ENCODE data around the gene RAET1E.

GRCh38 chr6:147303983-147305167 is 100.2 kb downstream of the STXBP5 start:
- RRBS, result no CpG with 5 or more reads among the region's 7 CpGs

DNA sequence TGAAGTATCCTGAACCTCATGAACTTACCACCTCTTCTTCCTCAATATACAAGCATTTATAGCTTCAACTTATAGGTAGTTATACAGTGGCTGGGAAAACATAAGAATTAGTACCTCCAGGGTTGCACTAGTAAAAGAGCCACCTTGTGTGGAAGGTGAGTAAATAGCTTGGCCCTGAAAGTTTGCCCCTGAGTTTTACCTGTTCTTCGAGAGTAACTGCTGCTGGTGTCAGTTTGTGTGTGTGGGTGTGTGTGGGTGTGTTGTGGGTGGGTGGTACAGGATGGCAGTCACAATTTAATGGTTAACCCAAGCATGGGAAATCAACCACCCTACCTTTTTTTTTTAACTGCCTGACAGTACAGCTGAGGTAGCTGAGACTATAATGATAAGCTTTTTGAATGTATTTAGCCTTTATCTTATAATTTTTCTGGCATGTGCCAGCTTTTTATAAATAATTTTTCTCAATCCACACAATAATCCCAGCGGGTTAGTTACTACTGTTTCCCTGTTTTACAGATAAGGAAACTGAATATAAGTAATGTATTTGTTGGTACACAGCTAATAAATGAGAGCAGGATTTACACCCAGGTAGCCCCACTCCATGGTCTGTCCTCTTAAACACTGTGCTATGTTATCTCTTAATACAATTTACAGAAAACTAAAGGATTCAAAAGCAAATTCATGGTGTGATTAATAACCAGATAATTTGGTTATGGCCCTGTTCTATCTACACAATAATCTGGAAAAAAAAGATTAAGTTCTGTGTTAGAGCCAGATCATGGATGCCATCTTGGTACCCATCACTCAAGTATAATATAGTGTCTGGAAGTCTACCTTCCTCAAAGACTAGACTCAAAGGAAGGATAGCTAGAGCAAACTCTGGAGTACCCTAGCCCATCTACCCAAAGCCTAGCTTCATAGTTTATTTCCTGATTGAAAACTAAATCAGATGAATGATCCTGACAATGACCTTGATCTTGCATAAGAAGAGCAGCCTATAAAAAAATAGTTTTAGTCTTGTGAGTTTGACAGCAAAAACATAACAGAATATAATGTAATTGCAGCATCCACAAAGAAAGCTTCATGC is 137.6 kb downstream of the STXBP5 start:
- RRBS, result no CpG with 5 or more reads among the region's 2 CpGs

- RRBS, result no CpG with 5 or more reads among the region's 7 CpGs
Observed at GRCh38 chr6:147619874-147620234, 111.4 kb downstream of the SAMD5 start.

DNA sequence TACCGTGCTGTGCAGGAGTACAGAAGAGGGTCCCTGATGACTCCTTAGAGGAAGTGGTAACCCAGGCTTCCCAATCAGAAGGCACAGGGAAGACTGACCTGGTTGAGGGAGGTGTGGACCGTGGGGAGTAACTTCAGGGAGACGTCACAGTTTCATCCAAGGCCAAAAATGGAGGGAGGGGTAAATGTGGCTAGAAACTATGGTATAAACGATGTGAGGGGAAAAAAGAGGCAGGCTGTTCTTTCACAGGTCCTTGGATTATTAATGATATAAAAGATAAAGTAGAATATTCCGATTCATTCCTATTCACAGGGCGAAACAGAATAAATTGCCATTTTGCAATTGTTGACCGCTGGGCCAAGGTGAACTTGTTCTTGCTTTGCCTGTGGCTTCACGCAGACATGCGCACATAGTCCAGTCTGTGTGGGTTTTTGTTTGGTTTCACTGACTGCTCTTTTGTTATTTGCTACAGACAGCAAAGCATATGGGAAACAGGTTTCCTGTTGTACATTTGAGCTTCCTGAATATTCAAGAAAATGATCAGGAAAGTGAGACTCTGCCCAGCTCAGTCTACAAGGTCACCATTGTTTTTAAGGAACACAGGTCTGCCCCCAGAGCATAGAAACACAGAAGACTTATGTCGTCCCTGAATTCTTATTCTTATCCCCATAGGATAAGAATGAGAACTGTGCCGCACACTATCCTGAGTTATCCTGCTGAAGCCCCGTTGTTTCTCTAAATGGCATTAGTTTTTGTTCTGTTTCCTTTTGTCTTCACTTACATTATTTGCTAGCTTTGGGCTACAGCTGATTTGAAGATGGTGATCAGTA is 55.5 kb downstream of the SASH1 start:
- RRBS, result no CpG with 5 or more reads among the region's 12 CpGs

DNA sequence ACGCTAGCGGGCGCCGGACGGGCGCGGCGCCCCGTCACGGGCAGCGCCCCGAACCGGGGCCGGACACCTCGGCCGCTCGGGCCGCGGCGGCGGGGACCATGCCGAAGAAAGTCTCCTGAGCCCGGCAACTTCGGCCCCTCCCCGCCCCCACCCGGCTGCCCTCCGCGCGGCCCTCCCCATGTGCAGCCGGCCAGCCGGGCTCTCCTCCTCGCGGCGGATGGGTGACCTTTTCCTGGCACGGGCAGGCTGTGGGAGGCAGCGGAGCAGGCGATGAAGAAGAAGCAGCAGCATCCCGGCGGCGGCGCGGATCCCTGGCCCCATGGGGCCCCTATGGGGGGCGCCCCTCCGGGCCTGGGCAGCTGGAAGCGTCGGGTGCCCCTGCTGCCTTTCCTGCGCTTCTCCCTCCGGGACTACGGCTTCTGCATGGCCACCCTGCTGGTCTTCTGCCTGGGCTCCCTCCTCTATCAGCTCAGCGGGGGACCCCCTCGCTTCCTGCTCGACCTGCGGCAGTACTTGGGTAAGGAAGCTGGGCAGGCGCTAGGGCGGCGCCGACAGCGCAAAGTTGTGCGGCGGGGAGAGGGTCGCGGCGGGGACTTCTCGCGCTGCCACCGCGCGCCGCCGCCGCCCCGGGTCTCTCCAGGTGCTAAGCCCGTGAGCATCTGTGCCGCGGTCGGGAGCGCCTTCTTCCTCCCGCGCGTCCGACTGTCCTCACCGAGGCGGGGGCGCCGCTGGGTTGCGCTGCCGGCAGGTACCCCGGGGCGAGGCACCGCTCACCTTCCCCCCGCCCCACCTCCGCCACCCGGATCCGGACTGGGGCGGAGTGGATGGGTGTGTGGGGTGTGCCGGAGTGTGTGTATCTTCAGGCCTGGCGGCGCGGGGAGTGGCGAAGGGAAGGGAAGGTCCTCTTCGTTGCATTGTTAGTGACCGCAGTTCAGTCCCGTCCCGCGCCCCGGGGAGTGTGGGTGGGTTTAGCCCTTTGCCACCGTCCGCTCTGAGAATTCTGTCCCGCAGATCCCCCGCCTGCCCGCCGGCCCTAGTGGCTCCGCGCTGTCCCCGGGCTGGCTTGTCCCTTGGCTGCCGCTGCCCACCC is 676 bp downstream of the UST start:
- RRBS, result under 1% methylated on average over 61 of the region's 116 CpGs

- RRBS, result 95% methylated on average over 2 of the region's 7 CpGs
Observed at GRCh38 chr6:148780852-148781584, 34.2 kb downstream of the UST start.

GRCh38 chr6:149014345-149015376 is 267.8 kb downstream of the UST start:
- RRBS, result no CpG with 5 or more reads among the region's 7 CpGs

- RRBS, result no CpG with 5 or more reads among the region's 28 CpGs
Observed at GRCh38 chr6:149036856-149037786, 280.4 kb upstream of the TAB2 start.

- RRBS, result no CpG with 5 or more reads among the region's 3 CpGs
Observed at GRCh38 chr6:149234554-149235035, 82.9 kb upstream of the TAB2 start.

GRCh38 chr6:149316596-149317235 is 796 bp upstream of the TAB2 start:
- RRBS, result 2% methylated on average over 10 of the region's 52 CpGs

DNA sequence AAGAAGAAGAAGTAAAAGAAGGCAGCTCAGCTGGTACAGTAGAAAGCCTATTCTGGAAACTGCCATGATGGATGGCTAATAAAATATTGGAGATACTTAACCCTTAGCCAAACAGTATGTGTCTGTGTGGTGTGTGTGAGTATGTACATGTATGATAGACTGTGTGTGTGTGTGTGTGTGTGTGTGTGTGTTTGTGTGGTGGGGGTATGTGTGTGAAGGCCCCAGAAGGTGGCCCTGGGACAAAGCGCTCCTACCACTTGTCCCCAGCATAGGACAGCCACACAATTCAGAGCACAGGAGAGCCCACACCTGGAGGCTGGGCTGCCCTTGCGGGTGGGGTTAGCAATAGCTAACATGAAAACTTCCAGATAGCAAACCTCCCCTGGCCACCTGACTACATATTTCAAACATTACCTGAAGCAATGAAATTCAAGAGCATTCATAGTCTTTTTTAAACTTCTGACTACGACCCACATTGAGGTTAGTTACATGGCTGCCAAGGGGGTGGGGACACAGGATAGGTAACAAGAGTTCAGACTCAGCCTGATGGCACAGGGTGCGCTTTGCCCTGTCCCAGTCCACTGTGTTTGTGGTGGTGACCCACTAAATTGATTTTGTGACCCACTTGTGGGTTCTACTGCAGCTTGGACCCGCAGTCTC is 34.9 kb downstream of the ZC3H12D start:
- RRBS, result no CpG with 5 or more reads among the region's 5 CpGs

DNA sequence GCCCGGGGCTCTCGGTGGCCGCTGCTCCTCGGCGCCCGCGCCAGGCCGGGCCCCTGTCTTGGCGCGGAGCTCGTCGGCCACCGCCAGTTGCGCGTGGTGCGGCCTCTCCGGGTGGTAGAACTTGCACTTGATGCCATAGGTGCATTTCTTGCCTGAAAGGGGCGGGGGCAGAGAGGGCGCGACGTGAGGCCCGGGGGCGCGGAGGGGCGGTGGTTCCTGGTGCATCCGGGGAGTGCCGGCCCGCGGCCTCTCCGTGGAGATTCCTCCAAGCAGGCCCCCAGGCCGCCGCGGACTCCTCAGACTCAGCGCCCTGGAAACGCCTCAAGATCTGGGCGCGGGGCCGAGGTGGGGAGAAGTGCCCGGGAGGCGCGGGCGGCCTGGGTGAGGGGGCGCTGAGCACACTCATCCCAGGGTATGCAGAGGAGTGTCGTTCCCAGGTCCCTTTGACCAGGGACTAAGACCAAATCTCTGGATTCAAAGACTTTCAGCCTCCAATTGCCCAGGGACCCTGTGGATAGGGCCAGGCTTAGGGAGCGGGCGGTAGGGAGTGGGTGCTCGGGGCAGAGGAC is 33.4 kb downstream of the ZC3H12D start:
- RRBS, result 5% methylated on average over 22 of the region's 47 CpGs

GRCh38 chr6:149485336-149485844 is 576 bp upstream of the ZC3H12D start:
- RRBS, result no CpG with 5 or more reads among the region's 8 CpGs

- RRBS, result no CpG with 5 or more reads among the region's 7 CpGs
Observed at GRCh38 chr6:149679731-149680284, 31.3 kb upstream of the KATNA1 start.

DNA sequence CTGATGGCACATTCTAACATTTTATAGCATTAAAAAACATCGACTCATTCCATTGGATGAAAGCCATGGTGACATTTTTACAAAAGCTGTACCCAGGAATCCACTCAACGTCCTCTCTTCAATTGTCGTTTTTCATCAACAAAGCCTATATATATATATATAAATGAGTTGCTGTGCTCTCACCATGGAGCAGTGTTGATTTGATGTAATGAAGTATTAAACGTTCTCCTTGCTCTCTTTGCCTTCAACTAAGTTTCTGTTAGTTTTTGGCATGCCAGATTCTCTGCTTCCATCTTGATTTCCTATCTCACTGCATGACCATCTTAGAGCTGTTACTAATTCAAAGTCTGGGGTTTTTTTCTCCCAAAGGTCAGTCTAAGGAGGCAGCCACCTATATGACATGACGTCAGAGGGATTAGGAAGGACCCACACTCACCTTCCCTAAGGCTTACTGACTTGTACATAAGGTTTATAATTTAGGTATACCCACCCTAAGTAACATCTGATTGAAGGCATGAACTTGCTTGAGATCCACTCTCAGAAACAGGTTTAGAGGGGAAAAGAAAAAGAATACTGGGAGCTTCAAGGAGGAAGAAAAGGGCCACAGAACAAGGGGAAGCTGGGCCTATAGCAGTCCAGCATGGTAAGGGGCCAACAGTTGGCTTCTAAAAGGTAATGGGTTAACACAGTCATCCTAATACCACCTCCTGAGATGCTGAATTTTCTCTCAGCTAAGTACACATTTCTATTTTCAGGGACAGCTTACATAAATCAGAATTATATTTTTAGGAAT is 44.4 kb downstream of the LRP11 start:
- RRBS, result no CpG with 5 or more reads among the region's 5 CpGs

DNA sequence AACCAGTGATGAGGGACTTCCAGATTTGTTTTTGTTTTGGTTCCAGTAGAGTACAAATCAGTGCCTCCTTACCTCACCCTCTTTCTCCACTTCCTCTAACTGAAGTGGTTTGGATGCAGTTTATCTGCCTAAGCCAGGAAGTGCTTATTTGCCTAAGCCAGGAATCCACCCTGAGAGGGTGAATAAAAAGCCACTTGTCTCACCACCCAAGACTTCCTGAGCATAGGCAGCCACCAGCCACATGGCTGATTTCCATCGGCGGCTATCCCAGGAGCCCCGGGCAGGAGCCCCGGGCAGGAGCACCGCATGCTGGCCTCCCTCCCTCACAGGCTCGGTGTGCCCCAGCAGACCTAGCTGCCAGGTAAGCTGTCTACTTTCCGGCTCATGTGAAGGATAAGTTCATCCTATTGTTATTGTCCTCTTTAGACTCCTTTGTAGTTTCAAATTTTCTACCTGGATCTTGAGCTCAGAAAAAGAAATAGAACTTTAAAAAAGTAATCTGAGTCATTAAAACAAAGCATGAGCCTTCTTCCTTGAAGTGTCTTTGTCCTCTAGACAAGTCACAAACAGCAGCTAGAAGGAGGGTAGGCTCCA is 11.9 kb downstream of the LRP11 start:
- RRBS, result 31% methylated on average over 3 of the region's 7 CpGs

DNA sequence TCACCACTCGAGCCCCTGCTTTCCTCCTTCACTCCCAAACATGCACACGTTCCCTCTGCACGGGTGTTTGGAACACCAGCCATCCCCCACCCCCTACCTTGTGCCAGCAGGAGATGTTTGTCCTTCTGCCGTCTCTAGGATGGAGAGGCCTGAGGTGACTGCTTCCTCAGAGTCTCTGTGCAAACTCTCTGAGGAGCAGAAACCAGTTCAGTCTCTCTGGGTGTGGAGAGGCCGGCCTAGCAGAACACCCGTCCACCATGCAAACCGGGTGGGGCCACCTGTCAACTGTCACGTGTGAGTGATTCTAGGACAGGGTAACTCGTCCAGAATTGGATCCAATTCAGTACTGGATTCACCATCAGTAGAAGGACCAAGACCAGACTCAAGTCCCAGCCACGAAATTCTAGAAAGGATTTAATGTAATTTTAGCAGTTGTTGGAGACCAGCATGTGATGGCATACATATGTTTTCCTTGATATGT is at the start of gene RAET1E:
Gene RAET1E (minus strand): TSS at position 190 of the 481 bp plus-strand sequence.
- RRBS, result no CpG with 5 or more reads among the region's 10 CpGs

DNA sequence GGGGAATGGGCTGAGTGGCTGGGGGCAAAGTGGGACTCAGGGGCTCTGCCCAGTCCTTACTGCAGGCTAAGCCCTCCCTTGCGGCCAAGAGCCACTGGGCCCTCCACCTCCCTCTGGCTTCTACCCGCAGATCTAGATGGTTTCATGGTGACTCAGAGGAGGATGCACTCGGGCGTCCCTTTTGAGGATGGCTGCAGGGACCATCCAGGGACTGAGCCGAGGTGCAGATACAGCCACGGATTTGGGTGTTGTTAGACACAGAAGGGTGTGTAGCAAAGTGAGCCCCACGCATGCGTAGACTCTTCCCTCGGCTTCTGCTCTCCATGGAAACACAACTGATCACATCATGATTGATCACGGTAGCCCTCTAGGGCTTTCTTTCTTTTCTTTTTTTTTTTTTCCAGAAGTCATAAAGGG is 661 bp upstream of the ULBP1 start:
- RRBS, result no CpG with 5 or more reads among the region's 10 CpGs

DNA sequence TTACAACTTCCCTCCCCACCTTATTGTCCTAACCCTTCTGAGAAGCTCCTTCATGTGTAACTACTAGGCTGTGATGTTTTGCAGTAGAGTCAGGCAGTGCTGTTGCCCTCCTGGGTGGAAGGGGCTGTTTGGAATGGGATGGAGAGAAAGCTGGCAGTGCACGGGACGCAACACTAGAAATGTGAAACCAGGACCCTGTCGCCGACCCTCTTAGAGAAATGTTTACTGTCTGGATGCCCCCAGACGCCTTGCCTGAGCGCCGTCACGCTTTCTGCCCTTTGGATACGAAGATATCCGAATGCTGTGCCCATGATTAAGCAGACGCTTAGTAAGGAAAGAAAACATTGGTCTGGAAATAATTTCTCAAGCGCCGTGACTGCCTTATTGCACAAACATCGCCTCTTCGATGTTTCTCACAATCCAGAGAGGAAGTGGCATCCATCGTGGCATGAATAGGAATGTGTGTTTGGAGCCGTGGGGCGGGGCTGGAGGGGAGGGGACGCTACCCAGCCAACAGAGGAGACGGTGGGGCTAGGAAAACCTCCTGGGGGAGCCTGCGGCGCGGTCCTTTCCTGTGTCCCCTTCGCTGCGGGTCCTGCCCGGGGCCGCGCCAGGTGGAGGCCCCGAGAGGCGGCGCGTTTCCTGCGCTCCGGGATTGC is 636 bp upstream of the PPP1R14C start:
- RRBS, result under 1% methylated on average over 9 of the region's 34 CpGs

DNA sequence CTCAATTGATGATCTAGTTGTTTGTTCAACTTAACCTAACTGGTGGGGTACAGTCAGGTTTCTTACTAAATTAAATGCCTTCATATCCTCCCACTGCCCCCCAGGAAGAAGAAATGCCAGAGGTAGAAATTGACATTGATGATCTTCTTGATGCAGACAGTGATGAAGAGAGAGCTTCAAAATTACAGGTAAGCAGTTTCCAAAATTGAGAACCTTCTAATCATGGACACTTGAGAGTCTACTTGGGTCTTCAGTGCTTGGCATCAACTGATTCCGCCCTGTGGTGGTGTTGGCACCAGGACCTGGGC is 71.8 kb downstream of the PPP1R14C start:
- RRBS, result no CpG with 5 or more reads among the region's 1 CpG